Bronchus (tissue), 1 donor: ENCODE measurements around a stretch of chr2.

GRCh38 chr2:74712175-74713237, 58.5 kb downstream of the SEMA4F start:
- PRO-cap, result no peak

- PRO-cap, result unidirectional peak, plus-strand start at chr2:74715469
Observed at GRCh38 chr2:74714975-74716171, 61.3 kb downstream of the SEMA4F start.

DNA sequence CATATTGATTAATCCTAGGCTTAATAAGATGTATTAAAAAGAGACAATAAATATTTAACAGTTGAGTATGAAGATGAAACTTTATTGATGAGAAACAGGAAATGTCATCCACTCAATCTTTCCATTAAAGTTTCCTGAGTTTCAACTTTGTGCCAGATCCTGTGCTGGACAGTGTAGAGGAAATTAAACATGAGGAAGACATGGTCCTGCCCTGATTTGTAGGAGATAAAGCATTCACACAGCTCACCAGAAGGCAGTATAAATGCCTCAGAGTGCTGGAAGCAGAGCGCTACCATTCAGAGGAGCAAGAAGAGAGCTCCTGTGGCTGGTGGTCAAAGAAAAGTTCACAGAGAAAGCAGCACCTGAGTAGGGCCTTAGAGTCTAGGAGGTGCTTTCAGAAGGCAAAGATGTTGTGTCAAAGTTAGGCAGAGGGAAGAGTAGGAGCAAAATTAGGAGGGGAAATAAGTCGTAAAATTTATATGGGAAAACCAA, 63.1 kb downstream of the SEMA4F start:
- PRO-cap, result no peak

- PRO-cap, result no peak
Observed at GRCh38 chr2:74881914-74882451, 48.1 kb downstream of the HK2 start.

DNA sequence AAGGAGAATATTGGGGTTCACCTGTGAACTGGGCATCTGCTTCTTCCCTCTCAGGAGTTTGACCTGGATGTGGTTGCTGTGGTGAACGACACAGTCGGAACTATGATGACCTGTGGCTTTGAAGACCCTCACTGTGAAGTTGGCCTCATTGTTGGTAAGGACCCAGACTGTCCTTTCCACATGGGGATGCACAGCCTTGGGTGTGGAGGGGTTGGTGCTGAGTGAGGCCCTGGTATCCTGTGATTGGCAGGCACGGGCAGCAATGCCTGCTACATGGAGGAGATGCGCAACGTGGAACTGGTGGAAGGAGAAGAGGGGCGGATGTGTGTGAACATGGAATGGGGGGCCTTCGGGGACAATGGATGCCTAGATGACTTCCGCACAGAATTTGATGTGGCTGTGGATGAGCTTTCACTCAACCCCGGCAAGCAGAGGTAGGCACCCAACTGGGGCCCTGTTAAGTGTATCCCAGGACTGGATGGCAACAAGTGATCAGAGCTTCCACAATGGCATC, 52.4 kb downstream of the HK2 start:
- PRO-cap, result no peak

DNA sequence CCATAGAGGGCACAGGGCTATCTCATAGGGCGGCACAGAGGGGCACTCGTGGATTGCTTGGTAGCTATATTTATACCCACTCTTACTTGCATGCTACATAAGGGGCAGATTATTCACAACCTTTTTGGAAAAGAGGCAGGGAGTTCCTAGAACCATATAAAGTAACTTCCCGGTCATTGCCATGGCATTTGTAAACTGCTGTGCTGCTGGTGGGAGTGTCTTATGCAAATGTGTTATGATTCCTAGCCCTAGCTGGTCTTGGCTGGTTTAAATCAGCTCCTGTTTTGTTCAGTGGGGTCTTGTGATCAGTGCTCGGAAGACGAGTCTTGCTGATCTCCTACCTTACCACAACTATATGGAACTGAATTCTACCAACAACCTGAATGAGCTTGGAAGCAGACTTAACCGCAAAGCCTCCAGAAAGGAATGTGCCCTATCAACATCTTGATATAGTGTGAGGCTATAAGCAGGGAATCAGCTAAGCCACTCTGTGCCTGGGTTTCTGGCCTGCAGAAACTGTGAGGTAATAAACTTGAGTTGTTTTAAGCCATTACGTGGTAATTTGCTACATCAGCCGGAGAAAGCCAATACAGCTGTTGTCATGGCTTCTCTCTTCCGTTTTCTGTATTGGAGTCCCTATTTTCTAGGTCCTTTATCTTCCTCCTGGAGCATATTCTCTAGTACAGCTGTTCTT, 33.5 kb downstream of the POLE4 start:
- PRO-cap, result no peak

GRCh38 chr2:75056161-75056597, 97.7 kb downstream of the POLE4 start:
- PRO-cap, result no peak

GRCh38 chr2:75570838-75571585, 10.3 kb upstream of the EVA1A start:
- PRO-cap, result no peak

DNA sequence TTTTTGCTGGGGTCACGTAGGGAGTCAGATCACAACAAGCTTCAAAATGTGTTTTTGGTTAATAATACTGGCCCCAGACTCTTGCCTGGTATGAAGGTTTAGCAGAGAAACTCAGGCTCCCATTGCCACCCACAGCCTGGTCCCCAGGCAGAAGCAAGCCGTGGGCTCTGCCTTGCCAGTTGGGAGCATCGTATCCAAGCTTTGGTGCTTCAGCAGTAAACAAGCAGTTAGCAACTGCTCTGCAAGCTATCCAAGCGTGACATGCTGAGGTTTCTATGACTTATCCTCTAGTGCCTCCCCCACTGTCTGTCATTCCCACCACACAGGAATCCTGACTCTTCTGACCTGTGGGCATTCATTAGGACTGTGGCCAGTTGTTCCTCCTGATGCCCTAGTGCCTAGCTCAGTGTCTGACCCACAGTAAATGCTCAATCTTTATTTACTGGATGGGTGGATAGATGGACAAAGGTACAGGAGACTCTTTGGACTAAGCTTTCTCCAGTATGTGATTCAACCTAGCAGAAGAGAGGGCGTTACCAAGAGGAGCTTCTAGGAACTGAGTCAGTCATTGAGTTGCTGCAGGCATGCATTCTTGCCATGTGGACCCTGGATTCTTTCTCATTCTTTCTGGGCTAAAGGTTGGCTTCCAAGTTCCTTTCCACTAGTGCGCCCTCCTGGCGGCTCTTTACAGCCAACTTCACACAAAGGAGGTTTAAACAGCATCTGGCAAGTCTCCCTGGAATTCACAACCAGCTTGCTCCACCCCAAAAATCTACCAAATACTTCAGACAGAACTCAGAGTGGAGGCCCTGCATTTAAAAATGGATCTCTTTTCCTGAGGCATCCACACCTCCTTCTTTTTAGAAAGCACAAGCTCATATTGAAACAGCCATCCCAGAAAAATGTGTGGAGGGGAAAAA, 40.6 kb upstream of the MRPL19 start:
- PRO-cap, result no peak

- PRO-cap, result no peak
Observed at GRCh38 chr2:75705949-75706797, 4.5 kb downstream of the GCFC2 start.

DNA sequence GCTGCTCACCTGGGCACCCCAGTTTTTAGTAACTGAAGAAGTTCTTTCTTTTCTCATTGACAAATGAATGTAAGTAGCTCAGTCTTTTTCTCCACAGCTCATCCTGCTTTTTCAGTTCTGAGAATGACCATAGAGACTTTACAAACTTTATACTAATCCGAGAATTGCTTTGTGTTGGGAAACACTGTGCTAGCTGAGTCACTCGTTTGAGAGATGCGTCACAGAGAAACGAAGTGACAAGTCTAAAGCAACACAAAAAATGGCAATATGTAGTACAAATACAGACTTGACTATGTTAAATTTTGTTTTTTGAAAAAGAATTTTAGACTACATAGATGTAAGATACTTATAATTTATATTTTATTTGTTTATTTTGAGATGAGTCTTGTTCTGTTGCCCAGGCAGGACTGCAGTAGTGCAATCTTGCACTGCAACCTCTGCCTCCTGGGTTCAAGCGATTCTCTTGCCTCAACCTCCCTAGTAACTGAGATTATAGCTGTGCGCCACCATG, 8.9 kb downstream of the LRRTM4 start:
- PRO-cap, result no peak

DNA sequence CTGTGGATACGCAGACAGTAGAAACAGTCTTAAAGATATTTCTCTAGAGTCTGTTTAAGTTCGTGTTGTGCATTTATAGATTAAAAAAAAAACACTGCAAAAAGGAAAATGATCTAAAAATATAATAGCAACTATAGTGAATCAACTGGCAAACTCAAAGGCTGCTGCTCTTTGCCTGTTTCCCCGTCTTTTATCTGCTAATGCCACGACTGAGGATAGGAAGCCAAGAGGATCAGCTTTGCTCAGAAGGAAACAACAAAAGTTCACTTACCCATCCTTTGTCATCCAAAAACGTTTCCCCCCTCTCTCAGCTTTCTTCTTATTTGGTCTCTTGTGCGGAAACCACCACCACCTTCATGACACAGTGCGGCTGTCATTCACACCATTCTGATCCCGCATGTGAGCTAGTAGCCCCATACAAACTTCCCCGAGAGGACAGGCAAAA, 757 bp downstream of the LRRTM4 start:
- PRO-cap, result no peak

DNA sequence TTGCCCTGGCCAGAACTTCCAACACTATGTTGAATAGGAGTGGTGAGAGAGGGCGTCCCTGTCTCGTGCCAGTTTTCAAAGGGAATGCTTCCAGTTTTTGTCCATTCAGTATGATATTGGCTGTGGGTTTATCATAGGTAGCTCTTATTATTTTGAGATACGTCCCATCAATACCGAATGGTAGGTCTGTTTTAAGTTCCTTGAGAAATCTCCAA, 403.9 kb upstream of the REG3G start:
- PRO-cap, result unidirectional peak, minus-strand start at position 68 of the sequence

GRCh38 chr2:79270522-79270921, 111.0 kb upstream of the REG3A start:
- PRO-cap, result no peak

GRCh38 chr2:80489671-80490155, 185.2 kb upstream of the LRRTM1 start:
- PRO-cap, result no peak

GRCh38 chr2:84669151-84669583, 152.9 kb downstream of the DNAH6 start:
- PRO-cap, result no peak

- PRO-cap, result no peak
Observed at GRCh38 chr2:84686900-84687359, 170.6 kb downstream of the DNAH6 start.

GRCh38 chr2:85052955-85053852, 80.0 kb upstream of the TCF7L1 start:
- PRO-cap, result no peak

DNA sequence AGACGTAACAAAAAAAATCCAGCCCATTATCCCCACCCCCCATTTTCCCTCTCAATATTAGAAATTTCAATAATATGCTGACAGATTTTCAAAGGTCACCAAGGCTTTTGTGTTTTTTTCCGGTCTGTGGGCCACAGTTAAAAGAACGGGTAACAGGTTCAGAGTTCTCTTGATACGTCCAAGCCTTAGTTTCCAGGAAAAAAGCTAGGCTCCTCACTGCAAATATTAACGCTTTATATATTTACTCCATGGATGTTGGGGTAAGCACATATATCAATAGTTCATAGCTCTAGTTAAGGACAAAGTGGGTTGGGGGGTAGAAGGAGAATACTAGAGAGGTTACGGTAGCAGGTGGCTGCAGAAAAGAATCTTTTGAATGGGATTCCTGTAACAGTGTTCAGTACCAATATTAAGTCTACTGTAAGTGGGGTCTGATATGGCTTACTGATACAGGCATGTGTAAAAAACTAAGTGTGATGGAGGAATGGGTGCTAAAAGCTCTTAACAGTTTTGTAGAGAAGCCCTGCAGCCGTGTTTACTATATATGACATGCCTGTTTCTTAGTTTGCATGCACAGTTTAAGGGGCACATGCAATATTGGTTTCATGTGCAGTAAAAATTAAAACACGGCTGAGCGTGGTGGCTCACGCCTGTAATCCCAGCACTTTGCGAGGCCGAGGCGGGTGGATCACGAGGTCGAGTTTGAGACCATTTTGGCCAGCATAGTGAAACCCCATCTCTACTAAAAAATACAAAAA, 76.7 kb upstream of the TCF7L1 start:
- PRO-cap, result no peak

GRCh38 chr2:85140352-85140982, 7.3 kb downstream of the TCF7L1 start:
- PRO-cap, result no peak